Islet of Langerhans (tissue), 1 donor: ENCODE measurements around a stretch of chr7.

DNA sequence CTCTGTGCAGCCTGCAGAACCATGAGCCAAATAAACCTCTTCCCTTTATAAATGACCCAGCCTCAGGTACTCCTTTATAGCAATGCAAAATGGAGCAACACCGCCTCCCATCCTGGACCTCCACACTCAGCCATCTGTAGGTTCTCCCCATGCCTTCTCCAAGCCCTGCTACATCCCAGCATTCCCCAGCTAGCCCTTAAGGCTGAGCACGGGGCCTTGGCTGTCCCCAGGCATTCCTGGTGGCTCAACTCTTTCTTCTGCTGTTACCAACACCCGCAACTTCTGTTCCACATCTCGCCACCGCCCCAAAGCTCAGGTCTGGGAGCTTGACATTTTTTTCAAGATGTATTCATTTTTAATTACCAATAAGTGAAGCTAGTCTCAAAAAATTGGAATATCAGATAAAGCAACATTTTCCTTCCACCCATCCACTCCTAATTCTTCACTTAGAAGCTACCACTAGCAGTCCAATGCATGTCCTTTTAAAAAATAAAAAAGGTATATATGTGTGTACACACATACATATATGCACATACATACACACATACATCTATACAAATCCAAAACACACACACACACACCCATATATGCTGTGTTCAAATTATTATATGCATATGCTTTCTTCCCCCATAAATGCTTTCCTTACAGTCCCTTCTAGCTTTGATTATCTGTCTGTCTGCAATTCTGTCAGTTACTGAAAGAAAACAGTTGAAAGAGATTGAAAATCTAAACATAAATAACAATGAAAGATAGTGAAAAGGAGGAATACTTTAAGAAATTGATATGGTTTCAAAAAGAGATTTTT lies 98.3 kb downstream of the PRKAG2 start:
- RRBS, result no CpG with 5 or more reads among the region's 5 CpGs

DNA sequence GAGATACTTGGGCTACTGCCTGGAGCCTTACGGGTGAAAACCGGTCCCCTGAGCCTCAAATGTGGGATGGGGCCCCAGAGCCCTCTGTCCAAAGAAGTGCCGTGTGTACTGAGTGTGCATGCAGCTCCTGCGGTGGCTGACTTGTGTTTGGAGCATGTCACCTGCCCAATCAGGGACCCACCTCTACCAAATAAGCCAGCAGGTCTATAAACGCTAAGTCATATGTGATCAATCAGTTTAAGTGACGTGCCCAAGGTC lies 57.3 kb downstream of the PRKAG2 start:
- RRBS, result no CpG with 5 or more reads among the region's 6 CpGs

DNA sequence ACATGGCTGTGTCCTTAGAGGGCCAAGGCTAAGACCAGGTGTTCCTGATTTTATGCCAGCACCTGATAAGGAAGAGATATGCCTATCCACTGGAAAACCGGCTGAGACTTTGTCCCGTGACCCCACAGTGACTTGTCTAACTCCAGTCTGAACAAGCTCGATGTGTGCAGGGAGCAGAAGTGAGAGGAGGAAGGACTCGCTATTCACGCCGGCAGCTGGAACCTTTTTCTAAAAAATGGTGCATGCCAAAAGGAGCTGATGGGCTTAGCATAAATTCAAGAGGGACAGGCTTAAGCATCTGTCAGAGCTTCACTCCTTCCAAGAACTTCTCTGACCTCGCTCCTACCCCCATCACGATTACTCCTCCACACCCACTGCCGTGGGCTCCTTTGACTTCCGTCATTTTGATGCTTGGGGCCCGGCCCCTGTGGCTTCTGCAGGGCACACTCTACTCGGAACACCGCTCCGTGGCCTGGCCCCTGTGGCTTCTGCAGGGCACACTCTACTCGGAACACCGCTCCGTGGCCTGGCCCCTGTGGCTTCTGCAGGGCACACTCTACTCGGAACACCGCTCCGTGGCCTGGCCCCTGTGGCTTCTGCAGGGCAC lies 56.8 kb downstream of the PRKAG2 start:
- RRBS, result no CpG with 5 or more reads among the region's 20 CpGs

DNA sequence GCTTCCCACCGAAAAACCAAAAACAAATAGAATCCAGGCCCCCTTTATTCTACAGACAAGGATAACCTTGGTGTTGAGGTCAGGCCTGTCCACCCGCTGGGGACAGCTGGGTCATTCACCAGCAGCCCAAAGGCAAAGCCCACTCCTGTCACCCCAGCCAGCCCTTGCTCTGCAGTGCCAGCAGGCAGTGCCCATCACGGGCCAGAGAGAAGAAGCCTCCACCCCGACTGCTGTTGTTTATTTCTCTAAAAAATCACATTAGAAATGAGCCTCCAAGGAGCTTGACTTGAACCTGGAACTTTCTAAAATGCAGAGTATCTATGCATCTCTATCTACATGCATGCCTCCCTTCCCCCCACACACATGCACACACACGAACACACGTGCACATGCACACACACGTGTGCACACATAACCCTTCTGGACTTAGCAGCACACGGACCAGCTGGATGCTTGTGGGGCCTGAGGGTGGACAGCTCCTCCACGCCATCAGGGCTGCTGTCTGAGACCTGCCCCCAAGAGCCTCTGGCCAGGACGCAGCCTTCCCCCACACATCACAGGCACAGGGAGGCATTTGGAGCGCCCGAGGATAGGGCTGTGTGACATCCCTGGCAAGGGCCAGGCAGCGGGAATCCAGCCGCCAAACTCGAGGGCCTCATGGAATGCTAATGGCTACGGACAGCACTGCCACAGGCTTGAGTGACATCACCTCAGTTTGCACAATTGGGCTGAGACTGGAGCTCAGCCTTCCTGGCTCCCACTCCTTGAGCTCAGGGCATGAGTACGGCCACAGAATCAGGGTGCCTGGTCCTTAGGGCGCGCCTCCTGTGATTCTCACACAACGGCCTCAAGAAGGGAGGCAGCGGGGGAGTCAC lies 22.7 kb downstream of the PRKAG2 start:
- RRBS, result no CpG with 5 or more reads among the region's 21 CpGs

DNA sequence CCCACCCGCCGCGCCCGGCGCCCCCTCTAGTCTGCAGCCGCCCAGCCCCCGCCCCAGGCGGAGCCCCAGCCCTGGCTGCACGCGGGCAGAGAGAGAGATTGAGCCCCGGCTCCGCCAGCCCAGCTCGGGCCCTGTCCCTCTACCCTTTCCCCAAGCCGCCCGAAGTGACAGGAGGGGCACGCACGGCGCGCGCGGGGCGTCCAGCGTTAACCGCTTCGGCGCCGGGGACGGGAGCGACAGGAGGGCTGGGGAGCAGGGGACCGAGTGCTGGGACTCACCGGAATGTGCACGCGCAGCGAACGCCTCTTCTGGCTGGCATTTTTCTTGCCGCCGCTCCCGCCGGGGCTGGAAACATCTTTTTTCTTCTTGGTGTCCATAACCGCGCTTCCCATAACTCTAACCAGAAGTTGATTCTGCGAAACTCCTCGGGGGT lies 670 bp downstream of the PRKAG2 start:
- RRBS, result 4% methylated on average over 20 of the region's 43 CpGs

DNA sequence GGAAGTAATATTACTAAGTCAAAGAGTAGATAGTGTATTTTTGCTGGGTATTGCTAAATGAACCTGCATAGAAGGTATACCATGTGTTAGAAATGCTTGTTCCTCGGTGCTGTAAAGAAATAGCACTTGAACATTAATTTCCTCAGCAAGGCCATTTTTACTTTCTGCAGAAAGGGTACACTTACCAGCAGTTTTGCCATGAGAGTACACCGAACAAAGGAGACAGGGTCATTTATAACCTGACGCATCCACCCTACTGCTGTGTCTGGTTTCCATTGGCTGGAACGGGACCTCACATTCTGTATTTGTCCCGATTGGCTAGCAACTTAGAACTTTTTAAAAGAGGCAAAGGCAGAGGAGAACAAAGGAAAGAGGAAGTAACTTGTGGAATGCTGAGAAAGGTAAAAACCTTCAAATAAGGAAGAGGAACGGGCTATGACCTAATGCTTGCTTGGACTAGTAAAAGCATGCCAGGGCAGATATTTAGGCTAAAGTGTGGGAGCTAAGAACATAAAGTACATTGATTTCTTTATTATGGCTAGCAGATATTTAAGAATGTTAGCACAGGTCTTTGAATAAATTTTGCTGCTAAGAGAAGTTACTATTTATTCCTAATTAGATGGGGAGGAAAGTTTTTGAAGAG lies 56.8 kb downstream of the GALNT11 start:
- RRBS, result no CpG with 5 or more reads among the region's 6 CpGs

- RRBS, result no CpG with 5 or more reads among the region's 2 CpGs
These were observed 155.7 kb downstream of the GALNT11 start for GRCh38 chr7:152181095-152181659.

- RRBS, result no CpG with 5 or more reads among the region's 9 CpGs
These were observed 37.8 kb downstream of the KMT2C start for GRCh38 chr7:152397692-152398635.

DNA sequence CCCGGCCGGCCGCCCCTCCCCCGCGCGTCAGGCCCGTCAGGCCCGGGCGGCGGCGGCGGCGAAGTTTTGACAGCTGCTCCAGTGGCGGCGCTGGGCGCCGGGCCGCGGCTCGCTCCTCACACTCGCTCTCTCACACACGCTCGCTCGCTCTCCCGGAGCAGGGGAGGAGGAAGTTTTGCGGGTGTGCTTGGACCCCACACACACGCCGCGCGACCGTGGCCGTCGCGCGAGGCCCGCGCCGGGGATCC lies 361 bp upstream of the KMT2C start:
- RRBS, result 2% methylated on average over 23 of the region's 38 CpGs

DNA sequence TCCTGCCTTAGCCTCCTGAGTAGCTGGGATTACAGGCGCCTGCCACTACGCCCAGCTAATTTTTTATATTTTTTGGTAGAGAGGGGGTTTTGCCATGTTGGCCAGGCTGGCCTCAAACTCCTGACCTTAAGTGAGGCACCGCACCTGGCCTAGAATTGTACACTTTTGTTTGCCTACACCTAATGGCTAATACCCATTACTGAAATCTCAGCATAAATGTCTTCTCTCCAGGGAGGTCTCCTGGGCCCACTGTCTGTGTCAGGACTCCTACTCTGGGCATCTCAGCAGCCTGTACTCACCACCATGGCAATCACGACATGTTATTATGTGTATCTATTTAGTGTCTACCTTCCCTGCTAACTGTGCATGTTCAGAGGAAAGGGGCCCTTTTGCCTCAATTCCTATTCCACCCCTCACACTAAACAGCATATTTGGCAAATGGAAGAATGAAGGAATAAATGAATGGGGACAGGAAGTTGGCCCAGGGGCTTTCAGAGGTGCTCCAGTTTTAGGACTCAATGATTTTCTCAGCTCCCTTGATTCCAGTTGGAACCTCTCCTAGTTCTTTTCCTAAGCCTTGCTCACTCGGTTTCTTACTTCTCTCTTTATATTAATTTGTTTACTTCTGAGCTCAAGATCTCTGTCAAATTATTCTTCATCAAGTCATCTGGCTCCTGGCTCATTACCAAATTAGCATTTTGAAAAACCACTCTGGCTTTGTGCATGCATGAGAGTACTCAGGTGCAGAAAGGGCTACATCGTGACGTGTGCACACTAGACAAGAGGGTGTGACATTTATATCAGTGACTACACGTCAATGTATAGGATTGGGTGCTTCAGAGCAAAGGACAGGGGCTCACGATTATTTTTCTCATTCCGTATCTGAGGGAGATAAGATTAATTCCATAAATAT lies 646.0 kb upstream of the DPP6 start:
- RRBS, result no CpG with 5 or more reads among the region's 10 CpGs

DNA sequence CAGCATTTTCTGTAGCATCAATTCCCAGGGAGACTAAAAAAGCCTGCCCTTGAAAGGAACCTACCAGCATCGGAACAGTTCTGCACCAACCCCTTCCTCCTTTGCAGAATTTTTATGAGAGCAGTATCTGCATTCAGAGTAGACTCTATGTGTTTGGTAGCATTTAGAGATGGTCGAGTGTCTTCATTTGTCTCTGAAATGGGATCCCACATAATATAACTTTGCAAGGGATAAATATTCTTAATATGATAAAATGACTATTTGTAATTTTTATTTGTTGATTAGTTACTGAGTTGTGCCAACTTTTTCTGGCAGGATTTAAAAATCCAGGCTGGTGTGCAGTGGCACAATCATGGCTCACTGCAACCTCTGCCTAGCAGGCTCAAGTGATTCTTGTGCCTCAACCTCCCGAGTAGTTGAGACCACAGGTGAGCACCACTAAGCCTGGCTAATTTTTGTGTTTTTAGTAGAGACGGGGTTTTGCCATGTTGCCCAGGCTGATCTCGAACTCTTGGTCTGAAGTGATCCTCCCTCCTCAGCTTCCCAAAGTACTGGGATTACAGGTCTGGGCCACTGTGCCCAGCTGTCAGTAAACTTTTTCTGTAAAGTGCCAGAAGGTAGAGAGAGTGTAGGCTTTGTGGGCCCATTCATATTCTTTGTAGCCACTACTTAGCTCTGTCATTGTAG lies 645.2 kb upstream of the DPP6 start:
- RRBS, result no CpG with 5 or more reads among the region's 5 CpGs

DNA sequence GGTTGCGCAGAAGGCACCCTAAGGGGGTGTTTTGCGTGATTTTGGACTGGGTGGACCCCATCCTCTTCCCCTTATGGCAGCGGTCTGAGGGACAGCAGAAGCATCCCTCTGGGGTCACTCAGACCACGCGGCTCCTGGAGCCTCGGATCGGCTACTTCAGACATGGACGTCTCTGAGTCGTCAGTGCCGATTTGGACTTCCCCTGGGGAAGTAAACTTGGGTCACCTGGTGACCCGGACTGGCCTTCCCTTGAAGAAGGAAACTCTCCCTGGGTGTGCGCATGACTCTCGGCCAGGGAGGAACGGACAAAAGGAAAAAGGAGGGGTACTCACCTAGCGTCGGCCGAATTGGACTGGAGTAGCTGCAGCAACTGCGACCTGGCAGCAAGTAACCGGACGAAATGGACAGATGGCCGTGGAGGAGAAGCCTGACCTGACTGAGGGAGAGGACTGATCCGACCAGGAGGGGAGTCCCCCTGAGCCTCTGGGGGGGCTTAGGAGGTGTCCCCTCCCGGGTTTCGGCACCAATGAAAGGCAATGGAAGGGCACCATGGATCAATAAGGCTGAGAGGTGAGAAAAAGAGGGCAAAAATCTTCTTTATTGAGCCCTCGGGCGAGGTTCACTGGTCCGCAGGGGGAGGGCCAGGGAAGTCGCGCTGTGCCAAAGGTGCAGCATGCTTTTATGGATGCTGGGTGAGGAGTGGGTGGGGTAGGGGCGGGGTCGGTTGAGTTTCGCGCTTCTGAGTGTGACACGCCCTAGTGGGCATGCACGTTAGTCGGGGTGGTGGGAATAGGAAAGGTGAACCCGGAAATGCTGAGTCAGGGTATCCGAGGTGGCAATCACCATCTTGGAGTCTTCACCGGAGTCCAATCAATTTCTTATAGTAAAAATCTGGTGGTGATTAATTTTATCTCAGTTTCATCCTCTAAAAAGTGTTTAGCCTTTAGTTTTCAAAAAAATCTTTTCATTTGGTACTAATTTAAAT lies 638.6 kb upstream of the DPP6 start:
- RRBS, result no CpG with 5 or more reads among the region's 39 CpGs

- RRBS, result 4% methylated on average over 7 of the region's 42 CpGs
These were observed 165.9 kb upstream of the DPP6 start for GRCh38 chr7:153886217-153886744.

- RRBS, result no CpG with 5 or more reads among the region's 8 CpGs
These were observed 411.3 kb downstream of the PAXIP1 start for GRCh38 chr7:154591606-154592063.

- RRBS, result no CpG with 5 or more reads among the region's 17 CpGs
These were observed 74.4 kb downstream of the PAXIP1 start for GRCh38 chr7:154928349-154929028.

DNA sequence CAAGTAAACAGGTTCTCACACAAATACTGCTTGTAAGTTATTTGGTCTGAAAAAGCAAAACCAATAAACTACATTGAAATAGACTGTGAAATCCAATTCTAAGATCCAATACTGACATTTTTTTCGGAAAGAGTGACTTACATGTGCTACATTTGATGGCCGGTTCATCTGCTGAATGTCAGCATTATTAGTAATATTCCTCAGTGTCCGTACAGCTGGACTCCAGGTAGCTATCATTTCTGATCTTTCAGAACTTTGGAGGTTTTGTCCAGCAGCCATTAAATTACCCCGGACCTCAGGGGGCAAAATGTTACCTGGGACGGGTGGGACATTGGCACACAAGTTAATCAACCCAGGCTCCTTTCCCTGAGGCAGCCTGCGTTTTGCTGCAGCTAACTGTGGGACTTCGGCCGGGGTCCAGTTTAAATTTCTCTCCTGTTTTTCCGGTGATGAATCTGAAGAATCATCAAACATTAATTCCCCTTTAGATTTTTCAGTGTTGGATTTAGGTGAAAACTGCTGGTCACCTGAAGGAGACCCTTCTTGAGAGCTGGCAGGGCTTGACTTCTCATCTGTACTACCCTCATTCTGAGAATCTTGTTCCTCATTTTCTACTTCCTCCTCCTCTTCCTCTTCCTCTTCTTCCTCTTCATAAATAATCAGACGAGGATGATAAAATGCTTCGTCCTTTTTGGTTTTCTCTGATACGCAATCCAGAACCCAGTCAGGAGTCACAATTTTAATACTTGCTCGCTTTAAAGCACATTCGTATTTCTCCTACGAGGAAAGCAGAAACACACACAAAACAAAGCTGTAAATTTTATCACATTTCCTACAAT lies 27.1 kb downstream of the PAXIP1 start:
- RRBS, result no CpG with 5 or more reads among the region's 15 CpGs

GRCh38 chr7:154983128-154983376 lies 19.9 kb downstream of the PAXIP1 start:
- RRBS, result no CpG with 5 or more reads among the region's 3 CpGs

DNA sequence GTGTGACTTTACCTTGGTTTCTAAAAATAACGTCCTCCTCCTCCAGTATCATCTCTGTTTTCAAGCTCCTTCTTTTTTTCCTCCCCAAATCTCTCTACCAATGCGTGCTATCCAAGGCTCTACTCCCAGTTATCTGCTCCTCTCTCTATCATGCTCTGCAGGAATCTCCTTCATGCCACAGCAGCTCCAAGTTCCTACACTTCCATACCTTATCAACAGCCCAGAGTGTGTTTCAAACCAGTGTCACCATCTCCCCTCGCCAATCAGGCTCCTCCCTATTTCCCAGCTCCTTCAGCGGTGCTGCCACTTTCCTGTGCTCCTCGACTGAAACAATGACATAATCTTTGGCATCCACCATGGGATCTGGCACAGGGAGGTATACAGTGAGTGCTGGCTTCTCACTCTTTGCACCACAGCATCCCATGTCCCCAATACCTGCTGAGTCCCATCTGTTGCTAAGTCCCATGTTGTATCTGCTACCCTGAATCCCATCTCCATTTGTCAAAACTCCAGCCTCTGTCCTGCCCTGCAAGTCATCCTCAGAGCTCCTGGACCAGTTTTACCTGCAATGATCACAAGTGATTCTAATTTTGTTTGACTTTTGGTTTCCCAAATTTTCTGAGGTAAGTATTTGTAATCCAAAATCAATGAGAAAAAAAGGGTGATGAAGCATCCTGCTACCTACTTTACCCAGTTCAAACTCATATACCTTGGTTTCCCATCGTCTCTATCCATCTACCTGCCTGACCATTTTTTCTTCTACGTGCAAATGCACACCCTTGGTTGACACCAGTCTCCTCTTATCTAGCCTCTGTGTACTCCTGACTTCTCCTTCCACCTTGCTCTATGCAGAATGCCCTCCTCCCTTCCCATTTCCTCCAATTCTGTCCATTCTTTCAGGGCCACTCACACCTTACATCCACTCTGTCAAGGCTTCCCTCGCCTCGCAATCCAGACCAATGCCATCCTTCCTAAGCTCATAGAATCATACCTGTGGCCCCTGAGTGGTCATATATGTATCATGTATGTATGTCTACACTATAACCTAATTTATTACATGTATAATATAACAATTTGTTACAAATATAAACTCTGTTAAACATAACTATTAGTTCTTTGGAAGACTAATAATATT lies 15.2 kb downstream of the PAXIP1 start:
- RRBS, result no CpG with 5 or more reads among the region's 9 CpGs

GRCh38 chr7:155003254-155003795 lies 401 bp upstream of the PAXIP1 start:
- RRBS, result 3% methylated on average over 15 of the region's 65 CpGs